Neural progenitor cell (in vitro differentiated cells): ENCODE measurements around the genes DLST, FOS and TGFB3.

- RAMPAGE, long total RNA = no peak
Observed at GRCh38 chr14:74739963-74740213, 23.2 kb upstream of the YLPM1 start.

DNA sequence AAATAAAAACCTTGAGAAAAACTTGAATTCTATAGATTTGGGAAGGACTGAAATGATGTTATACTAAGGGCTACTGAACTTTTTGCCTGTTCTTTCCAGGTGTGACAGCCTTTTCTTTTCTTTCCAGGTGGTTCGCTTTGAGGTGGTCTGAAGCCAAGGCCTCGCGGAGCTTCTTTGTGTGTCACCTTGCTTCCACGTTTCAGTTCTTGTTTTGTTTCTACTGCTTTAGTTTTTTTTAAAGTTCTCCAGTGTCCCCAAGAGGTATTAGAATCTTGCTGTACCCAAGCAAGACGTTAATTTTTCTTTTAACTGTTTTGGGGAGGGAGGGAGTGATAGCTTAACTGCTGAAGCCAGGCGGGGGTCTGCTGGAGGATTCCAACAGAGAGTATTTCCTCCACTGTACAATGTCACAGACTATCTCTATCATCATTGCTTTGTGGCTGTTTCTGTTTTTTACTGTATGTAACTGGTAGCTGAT, 40.3 kb downstream of the PROX2 start:
- RAMPAGE, long total RNA = no peak

DNA sequence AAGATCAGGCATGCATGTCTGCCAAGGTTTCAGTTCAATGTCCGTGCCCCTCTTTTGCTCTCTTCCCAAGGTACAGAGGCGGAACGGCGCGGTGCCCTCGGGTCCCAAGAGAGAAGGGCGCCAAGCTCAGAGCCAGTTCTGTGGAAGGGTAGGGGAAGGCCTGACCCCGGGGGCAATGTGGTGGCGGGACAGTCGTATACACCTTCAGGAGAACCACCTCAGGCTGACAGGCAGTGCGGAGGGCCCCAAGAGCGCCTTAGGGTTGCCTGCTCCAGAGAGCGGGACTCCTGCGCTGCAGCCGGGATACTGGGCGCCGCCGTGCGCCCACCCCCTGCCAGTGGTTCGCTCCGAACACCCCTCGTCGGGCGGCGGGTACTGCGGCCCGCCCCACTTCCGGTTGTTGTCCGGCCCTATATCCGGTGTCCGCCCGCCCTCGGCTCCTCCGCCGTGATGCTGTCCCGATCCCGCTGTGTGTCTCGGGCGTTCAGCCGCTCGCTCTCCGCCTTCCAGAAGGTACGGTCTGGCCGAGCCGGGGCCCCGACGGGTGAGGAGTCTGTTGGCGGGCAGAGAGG, at the start of gene DLST:
Gene DLST, plus strand, starts transcription at position 413 of the 572 bp plus-strand sequence.
- RAMPAGE, long total RNA = start-site peak on the plus strand centred at position 427 of the sequence, 24 bp wide, 43 and 74 reads in 2 replicates

DNA sequence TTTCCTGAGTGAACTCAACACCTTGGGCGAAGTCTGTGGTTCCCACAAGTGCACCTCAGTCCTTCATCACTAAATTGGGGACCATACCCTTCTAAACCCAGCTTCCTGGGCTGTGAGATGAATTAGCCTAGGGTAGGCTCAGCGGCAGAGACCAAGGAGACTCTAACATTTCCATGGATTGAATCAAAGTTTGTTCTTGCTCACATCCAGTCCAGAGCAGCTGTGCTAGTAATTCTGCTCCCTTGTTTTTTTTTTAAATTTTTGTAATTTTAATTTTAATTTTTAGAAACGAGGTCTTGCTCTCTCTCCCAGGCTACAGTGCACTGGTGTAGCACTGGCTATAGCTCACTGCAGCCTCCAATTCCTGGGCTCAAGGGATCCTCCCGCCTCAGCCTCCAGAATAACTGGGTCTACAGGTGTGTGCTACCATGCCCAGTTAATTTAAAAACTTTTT, 2.5 kb upstream of the PGF start:
- RAMPAGE, long total RNA = no peak

DNA sequence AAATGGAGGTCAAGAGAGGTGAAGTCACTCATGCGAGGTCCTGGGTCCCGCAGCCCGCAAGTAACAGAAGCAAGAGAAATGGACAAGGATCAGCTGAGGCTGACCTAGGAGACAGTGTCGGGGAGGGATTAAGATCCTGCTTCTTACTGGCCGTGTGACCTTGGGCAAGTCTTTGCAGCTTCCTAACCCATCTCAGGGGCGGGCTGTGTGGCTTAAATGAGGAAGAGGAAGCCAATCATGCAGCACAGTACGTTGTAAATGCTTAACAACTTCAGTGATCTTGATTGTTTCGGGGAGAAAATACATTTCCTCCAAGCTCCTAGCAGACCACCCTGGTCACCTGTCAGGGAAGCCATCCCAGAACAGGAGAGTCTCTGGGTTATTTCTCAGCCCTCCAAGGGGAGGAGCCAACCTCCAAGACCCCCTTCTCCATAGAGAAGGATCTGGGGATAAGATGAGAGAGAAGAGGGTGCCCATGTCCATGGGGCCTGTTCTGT, 7.2 kb upstream of the PGF start:
- RAMPAGE, long total RNA = no peak

GRCh38 chr14:74980596-74981672, 21.8 kb upstream of the EIF2B2 start:
- RAMPAGE, long total RNA = no peak

GRCh38 chr14:75126013-75126434, 824 bp downstream of the NEK9 start:
- RAMPAGE, long total RNA = no peak

DNA sequence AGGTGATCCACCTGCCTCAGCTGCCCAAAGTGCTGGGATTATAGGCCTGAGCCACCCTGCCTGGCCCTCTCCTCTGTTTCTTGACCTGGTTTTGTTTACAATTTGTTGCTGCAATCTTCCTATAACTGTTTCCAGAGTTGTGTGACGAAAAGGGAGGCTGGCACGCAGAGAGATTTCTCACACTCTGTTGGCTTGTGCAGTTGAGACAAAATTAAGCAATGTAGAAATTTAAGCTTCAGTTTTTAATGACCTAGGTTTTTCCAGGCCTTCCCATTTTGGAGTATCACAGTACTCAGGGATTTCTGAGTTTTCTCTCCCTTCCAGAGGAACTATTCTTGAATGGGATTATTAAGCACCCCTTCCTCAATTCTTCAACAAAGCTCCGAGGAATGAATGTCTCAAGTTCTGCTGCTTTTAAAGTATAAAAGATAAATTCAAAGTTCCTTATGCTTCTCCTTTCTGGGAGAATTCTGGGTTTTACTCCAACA, 20.4 kb upstream of the FOS start:
- RAMPAGE, long total RNA = no peak

DNA sequence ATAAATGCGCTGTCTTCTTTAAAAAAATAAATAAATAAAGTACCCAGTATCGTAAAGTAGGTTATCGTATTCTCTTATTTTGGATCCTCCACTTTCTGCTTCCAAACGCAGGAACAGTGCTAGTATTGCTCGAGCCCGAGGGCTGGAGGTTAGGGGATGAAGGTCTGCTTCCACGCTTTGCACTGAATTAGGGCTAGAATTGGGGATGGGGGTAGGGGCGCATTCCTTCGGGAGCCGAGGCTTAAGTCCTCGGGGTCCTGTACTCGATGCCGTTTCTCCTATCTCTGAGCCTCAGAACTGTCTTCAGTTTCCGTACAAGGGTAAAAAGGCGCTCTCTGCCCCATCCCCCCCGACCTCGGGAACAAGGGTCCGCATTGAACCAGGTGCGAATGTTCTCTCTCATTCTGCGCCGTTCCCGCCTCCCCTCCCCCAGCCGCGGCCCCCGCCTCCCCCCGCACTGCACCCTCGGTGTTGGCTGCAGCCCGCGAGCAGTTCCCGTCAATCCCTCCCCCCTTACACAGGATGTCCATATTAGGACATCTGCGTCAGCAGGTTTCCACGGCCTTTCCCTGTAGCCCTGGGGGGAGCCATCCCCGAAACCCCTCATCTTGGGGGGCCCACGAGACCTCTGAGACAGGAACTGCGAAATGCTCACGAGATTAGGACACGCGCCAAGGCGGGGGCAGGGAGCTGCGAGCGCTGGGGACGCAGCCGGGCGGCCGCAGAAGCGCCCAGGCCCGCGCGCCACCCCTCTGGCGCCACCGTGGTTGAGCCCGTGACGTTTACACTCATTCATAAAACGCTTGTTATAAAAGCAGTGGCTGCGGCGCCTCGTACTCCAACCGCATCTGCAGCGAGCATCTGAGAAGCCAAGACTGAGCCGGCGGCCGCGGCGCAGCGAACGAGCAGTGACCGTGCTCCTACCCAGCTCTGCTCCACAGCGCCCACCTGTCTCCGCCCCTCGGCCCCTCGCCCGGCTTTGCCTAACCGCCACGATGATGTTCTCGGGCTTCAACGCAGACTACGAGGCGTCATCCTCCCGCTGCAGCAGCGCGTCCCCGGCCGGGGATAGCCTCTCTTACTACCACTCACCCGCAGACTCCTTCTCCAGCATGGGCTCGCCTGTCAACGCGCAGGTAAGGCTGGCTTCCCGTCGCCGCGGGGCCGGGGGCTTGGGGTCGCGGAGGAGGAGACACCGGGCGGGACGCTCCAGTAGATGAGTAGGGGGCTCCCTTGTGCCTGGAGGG, at the start of gene FOS:
Gene FOS, plus strand, starts transcription at position 841 of the 1,247 bp plus-strand sequence.
- RAMPAGE, long total RNA = start-site peak on the plus strand centred at position 839 of the sequence, 6 bp wide, 78 and 225 reads in 2 replicates

GRCh38 chr14:75298417-75299127, 19.9 kb downstream of the FOS start:
- RAMPAGE, long total RNA = no peak

DNA sequence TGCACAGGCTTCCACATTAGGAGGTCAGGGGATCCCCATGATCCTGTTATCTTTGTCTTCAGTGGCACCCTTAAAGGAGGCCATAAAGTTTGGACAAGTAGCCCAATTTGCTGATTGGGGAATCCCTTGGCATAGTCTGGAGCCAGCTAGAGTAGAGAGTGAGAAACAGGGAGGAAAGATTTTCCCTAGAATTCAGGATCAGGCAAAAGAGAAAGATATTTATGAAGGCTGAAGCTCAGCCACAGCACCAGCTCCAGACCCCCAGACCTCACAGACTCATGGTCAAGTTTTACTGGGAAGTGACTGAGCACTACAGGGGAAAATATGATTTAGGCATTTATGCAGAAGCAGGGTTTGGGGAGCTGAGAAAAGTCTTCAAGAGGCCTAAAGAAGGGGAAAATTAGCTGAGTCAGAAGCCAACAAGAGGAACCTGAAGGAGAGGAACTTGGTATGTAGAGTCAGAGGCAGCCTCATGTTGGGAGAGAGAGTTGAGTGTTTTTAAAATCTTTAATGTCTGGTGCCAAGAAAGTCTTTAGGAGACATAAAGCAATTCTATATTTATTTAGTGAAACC, 62.9 kb downstream of the FOS start:
- RAMPAGE, long total RNA = no peak

GRCh38 chr14:75401320-75401892, 26.4 kb upstream of the JDP2 start:
- RAMPAGE, long total RNA = no peak

GRCh38 chr14:75434952-75435550, 7.2 kb downstream of the JDP2 start:
- RAMPAGE, long total RNA = no peak

GRCh38 chr14:75435551-75436019, 7.8 kb downstream of the JDP2 start:
- RAMPAGE, long total RNA = no peak

GRCh38 chr14:75604925-75606045, 26.9 kb downstream of the FLVCR2 start:
- RAMPAGE, long total RNA = no peak

- RAMPAGE, long total RNA = no peak
Observed at GRCh38 chr14:75775302-75775828, 114.3 kb downstream of the TTLL5 start.

GRCh38 chr14:75981803-75982223, at the start of gene TGFB3:
Gene TGFB3 (minus strand): TSS chr14:75981995.
- RAMPAGE, long total RNA = no peak

GRCh38 chr14:75989109-75989549, 3.6 kb downstream of the IFT43 start:
- RAMPAGE, long total RNA = no peak

- RAMPAGE, long total RNA = no peak
Observed at GRCh38 chr14:75991548-75992361, 6.2 kb downstream of the IFT43 start.

DNA sequence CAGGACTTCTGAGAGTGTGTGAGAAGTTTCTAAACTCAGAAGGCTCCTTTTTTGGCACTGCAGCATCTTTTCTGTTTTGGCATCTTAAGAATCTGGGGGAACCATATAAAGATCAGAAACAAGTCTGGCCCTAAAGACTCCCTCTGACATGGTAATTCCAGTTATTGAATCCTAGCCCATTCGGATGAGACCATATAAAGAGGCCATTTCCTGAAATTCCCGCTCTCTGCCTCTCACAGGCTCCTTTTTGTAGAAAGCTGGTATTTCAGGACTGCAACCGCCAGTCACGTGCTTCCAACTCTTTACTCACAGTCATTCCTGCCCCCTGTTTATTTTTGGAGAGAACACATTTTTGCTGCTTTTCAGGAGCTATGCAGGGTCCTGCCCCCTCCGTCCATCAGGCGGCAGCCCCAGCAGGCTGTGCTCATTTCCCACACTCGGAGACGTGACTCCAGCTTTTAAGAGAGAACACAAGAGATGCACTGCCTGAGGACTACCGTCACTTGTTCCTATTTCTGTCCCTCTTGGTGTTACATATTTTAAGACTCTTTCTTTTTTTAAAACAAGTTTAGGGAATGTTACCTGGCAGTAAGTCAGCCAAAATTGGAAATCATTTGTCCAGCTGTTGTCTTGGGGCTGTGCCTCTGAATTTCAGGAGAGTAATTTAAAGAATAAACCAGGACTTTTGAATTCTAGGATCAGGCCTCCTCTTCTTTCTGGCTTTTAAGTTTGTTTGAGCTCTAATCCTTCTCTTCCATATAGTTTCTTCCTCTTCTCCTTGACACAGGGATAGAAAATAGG, 26.9 kb downstream of the IFT43 start:
- RAMPAGE, long total RNA = no peak